Stomach (tissue), 7 donors: ENCODE data around the genes ANKRD23 and ACTR1B.

DNA sequence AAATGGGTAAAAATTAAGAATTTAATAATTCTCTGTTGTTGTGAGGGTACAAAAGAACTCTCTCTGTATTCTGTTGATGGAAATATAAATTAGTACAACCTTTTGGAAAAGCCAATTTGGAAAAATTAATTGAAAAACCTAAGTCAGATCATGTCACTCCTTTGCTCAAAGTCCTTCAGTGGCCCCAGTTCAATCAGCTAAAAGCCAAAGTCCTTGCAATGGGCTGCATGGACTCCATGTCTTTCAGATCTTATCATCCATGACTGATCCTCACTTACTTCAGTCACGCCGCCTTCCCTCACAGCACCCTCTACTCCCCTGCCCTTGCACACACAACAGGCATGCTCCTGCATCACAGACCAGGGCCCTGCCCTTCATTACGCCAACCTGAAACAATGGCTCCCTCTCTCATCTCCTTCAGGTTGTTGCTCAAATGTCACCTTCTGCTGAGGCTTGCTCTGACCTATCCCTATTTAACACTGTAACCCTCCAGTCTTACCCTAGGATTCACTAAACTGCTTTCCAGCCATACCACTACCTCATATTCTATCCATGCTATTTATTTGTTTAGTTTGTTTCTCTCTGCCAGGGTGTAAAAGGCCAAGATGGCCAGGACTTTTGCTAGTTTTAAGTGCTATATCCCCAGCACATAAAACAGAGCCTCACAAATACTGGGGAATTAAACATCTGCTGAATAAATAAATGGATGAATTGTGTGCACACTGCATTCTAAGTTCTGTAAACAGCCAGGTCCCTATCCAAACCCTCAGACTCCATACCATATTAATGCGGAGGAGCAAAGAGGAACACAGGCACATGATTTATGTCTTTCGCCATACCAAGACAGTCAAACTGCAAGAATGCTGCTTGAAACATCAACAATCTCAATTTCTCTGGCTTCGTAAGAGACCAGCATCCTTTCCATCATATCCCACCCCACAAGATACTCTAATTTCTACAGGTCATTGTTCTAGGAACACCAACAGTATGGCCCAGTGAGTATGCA lies 15.3 kb downstream of the KANSL3 start:
- PRO-cap: no peak
- RAMPAGE, long total RNA, 5 experiments: start-site peak on the minus strand in 1 of 5 experiments, centred at position 489 of the sequence, 25 reads per replicate
- RRBS: no CpG with 5 or more reads among the region's 6 CpGs

DNA sequence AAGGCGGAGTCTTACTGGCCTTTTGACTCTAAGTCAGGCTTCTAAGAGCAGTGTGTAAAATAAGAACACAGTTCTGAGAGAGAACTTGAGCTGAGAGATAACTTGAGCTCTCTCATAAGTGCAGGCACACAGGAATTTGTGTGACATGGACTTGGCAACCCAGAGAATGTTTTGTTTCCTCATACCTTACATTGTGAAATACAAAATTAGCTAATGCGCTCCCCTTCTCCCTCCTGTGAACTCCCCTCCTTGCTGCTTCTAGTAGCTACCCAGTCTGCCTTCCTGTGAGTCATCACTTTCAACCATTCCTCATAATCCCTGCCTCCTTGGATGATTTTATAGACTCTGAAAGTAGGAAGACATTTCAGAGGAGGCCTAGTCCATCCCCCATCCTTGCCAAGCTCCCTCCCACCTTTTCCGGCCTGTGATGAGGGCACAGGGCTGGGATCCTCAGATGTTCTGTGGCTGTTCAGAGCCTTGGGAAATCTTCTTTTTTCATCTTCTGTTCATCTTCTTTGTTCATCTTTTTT lies 22.6 kb downstream of the FER1L5 start:
- PRO-cap: no peak
- RAMPAGE, long total RNA, 5 experiments: no peak in any of the 5 experiments
- RRBS: no CpG with 5 or more reads among the region's 3 CpGs

GRCh38 chr2:96761656-96762332 lies 1.1 kb downstream of the CNNM4 start:
- PRO-cap: no peak
- RAMPAGE, long total RNA, 5 experiments: start-site peak on the plus strand in 3 of 5 experiments, at chr2:96761566-96762373 at its widest, 9 to 15 reads per replicate
- RRBS: 53% methylated on average over 9 of the region's 27 CpGs

DNA sequence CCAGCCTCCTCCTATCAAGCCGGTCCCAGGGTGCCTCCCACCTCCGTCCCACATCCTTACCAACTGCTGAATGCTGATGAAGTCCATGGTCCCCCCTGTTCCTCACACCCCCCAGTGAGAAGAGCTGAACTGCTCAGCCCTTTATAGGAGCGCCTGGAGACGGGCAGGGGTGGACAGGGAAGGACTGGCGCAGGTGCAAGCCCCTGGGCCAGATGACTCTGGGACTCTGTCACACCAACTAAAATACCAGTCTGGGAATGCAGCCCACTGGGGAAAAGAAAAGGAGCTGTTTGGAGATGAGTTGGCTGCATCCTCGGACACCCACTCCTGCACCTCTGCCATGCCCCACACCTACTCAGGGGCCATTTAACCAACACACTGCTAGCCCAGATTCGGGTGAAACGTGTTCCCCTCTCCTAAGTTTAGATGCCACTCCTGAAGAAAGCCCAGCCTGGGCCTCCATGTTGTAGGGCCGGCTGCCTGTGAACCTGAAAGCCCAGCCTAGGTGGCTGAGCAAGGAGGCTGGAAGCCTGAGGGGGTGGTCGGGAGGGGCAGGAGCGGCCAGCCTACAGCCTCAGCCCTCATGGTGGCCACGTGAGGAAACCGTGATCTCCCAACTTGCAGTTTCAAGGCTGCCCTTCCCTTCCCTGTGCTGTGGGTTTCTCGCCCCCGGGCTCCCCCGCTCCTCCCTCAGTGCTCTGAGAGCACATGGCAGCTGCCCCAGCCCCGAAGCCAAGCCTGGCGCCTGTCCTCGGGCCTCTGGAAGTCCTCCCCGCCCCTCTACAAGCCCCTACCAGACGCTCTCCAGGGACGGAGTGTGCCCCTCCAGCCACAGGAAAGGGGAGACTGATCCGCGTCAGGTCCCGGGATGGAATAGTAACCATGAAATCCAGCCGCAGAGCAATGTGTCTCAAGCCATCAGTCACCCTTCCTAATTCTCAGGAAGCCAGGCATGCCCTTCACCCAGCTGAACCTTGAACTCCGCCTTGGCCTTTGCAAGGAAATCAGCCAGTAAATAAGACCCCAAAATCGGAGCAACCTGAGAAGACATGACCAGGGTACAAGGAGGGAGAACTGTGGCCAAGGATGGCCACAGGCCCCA lies at the start of gene ANKRD23:
TSS of gene ANKRD23 (minus strand) at position 116 of the 1,102 bp plus-strand sequence.
- PRO-cap: no peak
- RAMPAGE, long total RNA, 5 experiments: no peak in any of the 5 experiments
- RRBS: no CpG with 5 or more reads among the region's 28 CpGs

DNA sequence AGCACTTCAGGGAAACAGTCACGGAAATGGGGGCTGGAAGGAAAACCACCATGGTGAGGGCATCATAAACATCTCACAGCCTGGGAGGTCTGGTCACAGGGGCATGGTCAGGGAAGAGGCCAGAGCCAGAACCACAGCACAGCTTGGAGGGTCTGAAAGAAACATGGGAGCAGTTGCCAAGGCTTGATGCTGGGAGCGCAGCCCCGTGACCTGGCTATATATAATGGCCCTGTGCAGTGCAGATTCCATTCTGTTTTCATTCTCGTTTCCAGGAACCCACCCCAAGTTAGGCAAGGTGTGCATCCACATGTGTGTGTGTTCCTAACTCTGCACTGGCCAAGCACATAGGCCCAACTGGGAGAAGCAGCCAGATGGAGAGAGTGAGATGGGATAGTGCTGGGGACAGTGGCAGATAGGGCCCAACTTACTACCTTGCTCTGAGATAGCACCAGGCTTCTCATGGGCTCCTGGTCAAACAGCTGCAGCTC lies 5.5 kb upstream of the ANKRD39 start:
- PRO-cap: no peak
- RAMPAGE, long total RNA, 5 experiments: no peak in any of the 5 experiments
- RRBS: no CpG with 5 or more reads among the region's 4 CpGs

DNA sequence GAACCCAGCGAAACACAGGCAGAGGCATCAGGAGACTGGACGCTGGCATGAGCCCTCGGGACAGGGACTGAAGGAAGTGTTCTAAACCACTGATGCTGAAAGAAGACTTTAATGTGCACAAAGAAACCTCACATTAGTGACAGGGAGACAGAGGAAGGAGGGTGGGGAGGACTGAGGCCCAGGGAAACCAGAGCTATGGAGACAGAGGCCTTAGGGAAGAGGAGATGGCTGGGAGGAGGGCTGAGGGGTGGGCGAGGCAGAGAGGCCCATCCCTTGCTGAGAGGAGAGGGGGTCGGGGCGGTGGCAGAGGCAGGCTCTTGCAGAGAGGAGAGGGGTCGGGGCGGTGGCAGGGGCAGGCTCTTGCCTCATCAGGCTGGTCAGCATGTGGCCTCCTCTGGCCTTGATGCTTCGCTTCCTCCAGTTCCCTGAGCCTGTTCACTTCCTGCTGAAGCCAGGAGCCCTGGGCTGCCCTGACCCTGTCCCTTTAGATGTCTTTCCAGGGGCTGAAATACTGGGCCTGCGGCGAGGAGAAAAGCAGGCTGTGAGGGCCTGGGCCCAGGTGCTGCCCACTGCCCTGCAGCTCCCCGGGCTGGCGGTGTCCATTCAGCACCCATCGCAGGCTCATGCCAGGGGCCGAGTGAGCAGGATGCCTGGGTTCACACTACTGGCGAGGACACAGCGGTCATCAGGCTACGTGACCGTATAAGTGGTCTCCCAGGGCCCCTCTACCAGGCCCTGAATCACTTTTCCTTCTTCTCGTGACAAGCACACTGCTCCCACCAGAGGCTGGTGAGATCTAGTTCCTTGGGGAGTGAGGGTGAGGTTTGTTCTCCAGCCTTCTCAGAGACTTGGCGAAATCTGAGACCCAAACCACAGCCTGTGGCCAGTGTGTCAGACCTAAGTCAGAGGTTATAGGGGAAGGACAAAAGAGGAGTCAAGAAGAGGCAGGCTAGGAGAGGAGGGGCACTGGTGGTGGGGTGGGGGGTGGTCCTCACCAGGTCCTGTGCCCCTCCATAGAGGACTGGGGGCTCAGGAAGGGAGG lies 6.2 kb upstream of the SEMA4C start:
- PRO-cap: no peak
- RAMPAGE, long total RNA, 5 experiments: no peak in any of the 5 experiments
- RRBS: no CpG with 5 or more reads among the region's 21 CpGs

DNA sequence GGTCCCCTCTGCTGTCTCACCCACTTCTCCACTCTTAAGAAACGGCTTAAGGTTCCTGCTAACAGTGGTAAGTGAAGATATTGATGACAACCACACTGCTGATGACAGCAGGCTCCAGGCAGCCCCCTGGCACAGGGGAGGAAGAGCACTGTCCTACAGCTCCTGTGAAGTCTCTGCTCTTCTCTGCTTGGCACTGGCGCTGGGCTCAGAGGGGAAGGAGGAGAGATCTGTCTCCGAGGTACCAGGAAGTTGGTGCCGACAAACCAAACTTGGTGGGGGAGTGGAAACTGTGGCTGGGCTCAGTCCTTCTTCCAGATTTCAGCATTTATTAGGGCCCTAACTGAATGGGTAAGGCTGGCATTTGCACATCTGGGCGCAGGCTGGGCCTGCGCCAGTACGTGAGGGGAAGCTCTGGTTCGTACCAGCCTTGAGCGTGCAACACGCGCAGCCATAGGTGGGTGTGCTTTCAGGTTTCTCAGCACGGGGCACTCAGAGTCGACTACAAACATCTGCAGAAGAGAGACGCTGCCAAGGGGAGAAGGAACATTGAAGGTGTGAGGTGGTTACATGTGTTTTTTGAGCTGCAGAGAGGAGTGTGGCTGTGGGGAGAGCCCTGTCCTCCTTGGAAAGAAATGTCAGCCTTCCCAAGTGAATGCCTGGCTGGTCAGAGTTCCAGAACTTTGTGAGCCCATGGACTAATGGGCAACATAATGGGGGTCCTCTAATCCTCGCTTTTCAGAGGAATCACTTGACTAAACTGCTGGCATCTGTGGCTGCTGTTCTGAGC lies 55.0 kb upstream of the SEMA4C start:
- PRO-cap: no peak
- RAMPAGE, long total RNA, 5 experiments: no peak in any of the 5 experiments
- RRBS: no CpG with 5 or more reads among the region's 15 CpGs

DNA sequence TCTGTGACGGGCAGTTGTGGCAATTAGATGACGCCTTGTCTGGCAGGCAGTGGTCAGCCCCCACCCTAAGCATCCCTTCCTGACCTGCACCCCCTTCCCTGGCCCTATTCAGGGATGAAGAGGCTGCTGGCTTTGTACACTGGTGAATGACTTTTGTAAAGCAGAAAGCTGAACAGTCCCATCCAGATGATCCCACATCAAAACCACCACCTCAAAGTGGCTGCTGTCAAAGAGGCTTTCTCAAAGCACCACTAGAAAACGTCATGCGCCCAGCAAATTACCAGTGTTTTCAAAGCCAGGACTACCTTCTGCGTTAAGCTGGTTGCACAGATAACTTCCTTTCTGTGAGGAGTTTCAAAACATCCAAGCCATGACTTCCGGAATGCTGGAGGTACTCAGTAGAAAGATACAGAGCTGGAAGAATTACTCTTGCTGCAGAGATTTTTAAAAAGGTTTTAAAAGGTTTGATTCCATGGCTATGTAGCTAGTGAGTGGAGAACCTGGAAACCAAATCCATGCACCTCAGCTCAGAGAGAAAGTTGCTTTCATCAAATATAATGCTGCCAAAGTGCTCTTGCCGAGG lies 23.5 kb downstream of the FAM178B start:
- PRO-cap: no peak
- RAMPAGE, long total RNA, 5 experiments: no peak in any of the 5 experiments
- RRBS: no CpG with 5 or more reads among the region's 7 CpGs

DNA sequence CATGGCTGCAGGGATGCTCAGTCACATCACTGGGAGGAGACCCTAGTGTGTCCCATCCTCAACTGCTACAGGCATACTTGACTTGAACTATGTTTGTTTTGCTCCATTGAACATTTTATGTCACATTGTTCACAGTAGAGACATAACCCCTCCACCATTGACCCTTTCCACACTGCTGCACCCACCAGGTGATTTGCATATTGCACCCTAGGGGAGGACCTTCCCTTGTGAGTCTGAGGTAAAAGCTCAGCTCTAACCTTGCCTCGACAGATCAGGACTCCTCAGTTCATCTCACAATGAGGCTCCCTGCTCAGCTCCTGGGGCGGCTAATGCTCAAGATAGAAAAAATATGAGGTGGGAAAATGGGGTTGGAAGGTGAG lies 44.7 kb downstream of the FAHD2B start:
- PRO-cap: no peak
- RAMPAGE, long total RNA, 5 experiments: no peak in any of the 5 experiments
- RRBS: no CpG with 5 or more reads among the region's 2 CpGs

DNA sequence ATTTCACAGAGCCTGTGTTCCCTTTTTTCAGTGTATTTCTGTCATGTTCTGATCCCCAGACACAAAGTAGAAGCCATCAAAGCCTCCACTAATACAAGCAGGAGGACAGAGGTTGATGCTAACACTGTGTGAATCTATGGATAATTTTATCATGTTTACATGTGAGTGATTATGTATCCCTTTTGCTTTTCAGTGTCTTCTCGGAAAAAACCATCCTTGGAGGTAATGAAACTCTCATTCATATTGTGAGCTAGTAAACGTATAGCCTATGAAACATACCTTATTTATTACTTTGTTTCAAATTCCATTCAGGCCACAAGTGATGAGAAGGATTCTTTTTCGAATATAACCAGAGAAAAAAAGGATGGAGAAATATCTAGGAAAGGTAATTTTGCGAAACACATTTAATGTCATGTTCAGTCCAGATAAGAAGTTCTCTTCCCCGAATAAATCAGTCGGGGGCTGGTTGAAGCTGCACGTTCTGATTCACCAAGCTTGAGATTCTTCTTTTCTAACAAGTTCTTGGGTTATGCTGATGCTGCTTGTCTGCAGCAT lies 87.3 kb downstream of the ANKRD36 start:
- PRO-cap: no peak
- RAMPAGE, long total RNA, 5 experiments: start-site peak on the plus strand in 2 of 5 experiments, centred at positions 360 to 364 of the sequence, 14 to 22 reads per replicate
- RRBS: no CpG with 5 or more reads among the region's 7 CpGs

DNA sequence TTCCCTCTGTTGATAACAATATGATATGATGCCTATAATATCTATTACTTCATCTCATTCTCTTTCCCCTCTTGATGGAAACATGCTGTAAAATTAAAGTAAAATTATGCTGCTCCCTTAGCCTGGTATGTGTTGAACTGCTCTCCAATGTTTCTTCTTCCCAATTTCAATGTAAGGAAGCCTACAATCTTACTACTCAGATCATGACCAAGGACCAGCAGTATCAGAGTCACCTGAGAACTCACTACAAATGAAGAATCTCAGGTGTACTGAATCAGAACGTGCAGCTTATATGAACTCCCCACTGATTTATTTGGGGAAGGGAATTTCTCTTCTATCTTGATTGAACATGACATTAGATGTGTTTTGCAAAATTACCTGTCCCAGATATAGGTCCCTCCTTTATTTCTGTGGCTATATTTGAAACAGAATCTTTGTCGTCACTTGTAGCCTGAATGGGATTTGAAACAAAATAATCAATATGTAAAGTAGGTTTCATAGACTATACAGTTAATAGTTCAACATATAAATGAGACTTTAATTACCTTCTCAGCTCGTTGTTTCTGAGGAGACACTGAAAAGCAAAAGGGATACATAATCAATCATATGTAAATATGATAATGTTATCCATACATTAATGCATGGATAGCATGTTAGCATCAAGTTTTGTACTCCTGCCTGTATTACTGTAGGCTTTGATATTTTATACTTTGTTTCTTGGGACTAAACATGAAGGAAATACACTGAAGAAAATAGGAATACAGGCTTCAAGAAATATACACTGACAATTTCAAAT lies 29.2 kb downstream of the ANKRD36B start:
- PRO-cap: no peak
- RAMPAGE, long total RNA, 5 experiments: no peak in any of the 5 experiments
- RRBS: no CpG with 5 or more reads among the region's 3 CpGs

- PRO-cap: bidirectional peak, plus-strand start at chr2:97663467, minus-strand start at chr2:97663530; bidirectional peak, plus-strand start at chr2:97664302, minus-strand start at chr2:97664014
- RAMPAGE, long total RNA, 5 experiments: start-site peak on the minus strand in 3 of 5 experiments, at chr2:97663845-97663981 at its widest, 55 to 117 reads per replicate
- RRBS: 1% methylated on average over 48 of the region's 88 CpGs
These were observed at the start of gene ACTR1B for GRCh38 chr2:97663407-97664171. Gene ACTR1B (minus strand): TSS chr2:97664044.

DNA sequence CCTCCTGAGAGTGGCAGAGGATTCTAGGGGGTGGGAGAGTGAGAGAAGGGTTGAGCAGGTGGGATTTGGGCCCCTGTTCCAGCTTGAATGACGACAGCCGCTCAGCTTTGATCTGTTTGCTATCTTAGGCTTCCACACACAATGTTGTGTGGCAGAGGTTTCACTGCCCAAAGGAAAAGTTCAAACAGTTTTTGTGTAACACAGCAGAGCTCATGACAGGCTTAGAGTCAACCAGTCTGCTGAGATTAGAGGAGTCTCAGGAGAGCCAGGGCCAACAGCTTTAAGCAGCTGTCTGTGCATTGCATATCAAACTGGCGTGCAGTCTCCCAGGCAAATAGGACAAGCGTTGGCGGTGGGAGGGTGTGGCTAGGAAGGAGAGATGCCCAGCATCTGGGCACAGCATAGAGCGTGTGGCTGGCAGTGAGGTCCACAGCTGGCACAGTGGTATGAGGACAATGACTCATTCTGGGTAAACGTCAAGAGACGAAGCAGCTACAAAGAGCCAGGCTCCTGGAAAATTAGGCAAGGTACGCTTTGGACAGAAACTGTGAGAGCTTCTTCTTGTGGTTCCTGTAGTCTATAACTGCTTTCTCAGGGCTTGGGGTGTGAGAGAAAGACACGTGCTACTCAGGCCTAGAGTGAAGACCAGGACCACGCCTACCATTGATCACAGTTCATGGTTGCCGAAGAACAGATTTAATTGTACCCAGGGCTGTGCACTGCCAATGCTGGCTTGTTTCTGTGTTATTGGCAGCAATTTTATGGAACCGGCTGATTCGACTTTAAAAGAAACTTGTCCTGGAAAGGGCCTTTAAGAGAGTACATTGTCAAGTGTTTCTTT lies 14.8 kb downstream of the ZAP70 start:
- PRO-cap: no peak
- RAMPAGE, long total RNA, 5 experiments: no peak in any of the 5 experiments
- RRBS: no CpG with 5 or more reads among the region's 14 CpGs

DNA sequence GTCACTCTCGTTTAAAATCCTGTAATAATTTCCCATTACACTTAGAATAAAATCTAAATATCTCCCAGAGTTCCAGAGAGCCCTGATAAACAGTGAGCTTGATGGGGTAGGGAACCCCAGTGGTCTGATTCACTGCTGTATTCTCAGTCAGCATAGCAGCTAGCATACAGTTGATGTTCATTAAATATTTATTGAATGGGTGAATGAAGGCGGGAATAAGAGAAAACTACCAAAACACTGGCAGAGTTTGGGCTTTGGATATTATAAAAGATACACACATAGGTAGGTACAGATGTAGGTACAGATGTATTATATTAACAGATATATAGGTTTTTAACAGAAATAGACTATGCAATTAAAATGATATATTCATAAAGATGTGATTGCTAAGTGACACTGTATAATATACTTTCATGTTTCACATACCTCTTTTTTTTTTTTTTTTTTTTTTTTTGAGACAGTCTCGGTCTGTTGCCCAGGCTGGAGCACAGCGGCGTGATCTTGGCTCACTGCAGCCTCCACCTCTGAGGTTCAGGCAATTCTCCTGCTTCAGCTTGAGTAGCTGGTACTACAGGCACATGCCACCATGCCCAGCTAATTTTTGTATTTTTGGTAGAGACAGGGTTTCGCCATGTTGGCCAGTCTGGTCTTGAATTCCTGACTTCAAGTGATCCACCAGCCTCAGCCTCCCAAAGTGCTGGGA lies 118.0 kb downstream of the ZAP70 start:
- PRO-cap: no peak
- RAMPAGE, long total RNA, 5 experiments: start-site peak on the minus strand in 1 of 5 experiments, centred at position 55 of the sequence, 14 reads per replicate
- RRBS: no CpG with 5 or more reads among the region's 6 CpGs

DNA sequence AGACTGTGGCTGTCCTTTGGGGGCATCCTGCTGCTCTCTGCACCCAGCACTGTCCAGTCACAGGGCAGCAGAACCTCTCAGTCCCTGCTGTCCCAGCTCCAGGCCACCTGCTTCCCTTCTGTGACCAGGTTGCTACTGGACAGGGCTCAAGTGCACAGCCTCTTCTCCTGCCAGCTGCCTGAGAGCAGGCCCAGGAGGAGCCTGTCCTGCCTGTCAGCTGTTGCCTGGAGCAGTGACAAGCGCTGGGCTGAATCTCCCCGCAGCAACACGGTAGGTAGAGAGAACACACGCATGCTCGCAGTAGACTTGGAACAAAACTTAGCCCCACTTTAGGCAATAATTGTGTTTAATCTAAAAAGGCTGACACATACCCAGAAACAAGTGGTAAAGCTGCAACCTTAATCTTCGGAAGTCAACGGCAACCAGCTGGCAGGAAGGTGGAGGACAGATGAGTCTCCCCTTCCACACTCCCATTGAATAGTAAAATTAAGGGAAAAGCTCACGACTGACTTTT lies 41.0 kb upstream of the TMEM131 start:
- PRO-cap: no peak
- RAMPAGE, long total RNA, 5 experiments: no peak in any of the 5 experiments
- RRBS: no CpG with 5 or more reads among the region's 8 CpGs

DNA sequence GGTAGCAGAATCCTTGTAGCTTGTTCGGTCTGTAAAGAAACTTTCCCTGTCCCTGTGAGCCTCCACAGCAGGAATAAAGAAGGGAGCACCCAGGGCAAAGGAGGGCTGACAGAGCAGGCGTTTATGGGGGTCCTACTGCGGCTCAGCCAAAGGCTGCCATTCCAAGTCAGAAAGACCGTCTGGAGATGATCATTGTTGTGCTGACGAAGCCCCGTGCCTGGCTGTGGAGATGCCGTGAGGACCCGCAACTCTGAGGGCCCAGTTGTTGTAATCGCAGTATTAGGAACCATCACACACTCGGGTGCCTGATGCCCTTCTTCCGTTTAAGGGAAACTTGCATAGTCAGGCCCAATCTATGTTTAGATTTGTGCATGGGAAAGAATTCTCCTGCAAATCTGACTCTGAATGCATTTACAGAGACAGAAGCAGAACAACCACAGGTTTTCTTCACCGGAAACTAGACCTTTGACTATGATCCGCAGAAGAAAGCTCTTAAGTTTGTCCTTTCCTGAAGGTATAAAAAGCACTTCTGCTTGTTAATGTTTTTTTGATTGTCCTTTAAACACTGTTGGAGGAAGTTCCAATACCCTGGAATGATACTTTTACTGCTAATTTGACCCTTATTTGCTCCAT lies 16.8 kb upstream of the VWA3B start:
- PRO-cap: no peak
- RAMPAGE, long total RNA, 5 experiments: no peak in any of the 5 experiments
- RRBS: no CpG with 5 or more reads among the region's 13 CpGs

- PRO-cap: no peak
- RAMPAGE, long total RNA, 5 experiments: no peak in any of the 5 experiments
- RRBS: no CpG with 5 or more reads among the region's 6 CpGs
These were observed 62.4 kb downstream of the VWA3B start for GRCh38 chr2:98149300-98149834.

GRCh38 chr2:98479222-98479802 lies 34.7 kb downstream of the INPP4A start:
- PRO-cap: no peak
- RAMPAGE, long total RNA, 5 experiments: no peak in any of the 5 experiments
- RRBS: no CpG with 5 or more reads among the region's 7 CpGs

- PRO-cap: no peak
- RAMPAGE, long total RNA, 5 experiments: no peak in any of the 5 experiments
- RRBS: no CpG with 5 or more reads among the region's 5 CpGs
These were observed 43.0 kb downstream of the INPP4A start for GRCh38 chr2:98487443-98488269.

DNA sequence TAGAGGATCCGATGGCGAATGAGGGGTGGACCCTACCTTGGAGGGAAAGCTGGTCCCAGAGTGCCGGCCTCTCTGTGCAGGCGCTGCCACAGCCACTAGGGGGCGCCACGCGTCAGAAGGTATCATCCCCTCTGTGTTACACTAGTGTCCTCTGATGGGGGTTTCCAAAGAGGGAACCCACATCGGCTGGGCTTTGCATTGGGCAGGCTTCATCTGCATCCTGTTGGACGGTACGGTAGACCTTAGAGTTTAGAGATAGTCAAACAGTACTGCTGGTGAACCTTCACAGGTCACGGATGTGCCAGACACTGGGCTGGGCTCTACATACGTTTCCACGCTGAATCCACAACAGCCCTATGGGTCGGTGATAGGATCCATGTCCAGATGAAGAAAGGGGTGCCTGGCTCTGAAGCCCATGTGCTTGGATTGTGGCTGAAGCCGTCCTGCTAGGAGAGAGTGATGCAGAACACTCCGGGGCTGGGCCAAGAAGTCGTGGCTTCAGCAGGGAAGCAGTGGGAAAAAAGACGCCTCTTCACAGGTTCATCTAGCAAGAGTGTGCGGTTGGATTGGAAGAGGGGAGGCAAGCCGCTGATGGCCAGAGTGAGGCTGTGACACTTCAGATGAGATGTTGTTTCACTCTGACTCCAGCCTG lies 38.9 kb downstream of the COA5 start:
- PRO-cap: no peak
- RAMPAGE, long total RNA, 5 experiments: no peak in any of the 5 experiments
- RRBS: no CpG with 5 or more reads among the region's 20 CpGs